Fibroblast of villous mesenchyme (primary cell): ENCODE results near the genes MCTS2, DUSP15 and HCK.

DNA sequence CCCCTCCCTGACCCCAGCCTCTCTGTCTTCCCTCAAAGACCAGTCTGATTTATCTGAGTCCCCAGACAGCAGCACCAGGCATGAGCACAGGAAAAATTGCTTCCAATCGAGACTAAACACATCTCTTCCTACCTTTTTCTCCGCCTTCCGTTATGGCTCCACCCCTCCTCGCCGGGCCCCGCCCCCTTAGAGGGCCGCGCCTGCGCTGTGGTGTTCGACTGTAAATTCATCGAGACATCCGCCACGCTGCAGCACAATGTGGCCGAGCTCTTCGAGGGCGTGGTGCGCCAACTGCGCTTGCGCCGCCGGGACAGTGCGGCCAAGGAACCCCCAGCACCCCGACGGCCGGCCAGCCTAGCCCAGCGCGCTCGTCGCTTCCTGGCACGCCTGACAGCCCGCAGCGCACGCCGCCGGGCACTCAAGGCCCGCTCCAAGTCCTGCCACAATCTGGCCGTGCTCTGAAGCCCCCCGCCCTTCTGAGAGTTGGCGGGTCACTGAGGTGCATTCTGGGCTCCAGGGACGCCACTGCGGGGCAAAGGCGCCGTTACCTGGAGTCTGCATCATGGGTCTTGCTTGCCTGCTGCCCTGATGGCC, 9.0 kb downstream of the REM1 start:
- CAGE, long polyA plus RNA = no peak

DNA sequence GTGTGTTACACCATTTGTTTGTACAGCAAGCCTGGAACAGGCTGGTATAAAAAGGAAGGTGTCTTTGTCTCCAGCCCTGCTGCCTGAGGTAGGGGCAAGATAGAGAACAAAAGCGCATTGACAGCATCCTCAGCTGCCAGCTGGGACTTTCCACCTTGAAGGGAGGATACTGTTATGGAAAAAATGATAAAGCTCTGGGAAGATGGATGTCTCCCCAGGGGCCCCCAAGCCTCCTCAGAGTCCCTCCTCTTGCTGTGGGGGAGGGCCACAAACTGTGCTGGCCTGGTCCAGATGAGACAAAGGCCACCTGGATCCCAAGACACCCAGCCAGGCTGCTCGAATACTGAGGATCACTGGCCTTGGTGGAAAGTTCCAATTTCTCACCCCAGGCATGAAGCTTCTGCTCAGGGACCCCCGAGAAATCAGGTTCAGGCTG, 13.0 kb downstream of the REM1 start:
- CAGE, long polyA plus RNA = no peak

GRCh38 chr20:31546999-31548102, at the start of gene MCTS2:
Gene MCTS2, plus strand, starts transcription at chr20:31547379.
- CAGE, long polyA plus RNA = no peak

GRCh38 chr20:31560529-31561770, 13.8 kb downstream of the MCTS2 start:
- CAGE, long polyA plus RNA = no peak

DNA sequence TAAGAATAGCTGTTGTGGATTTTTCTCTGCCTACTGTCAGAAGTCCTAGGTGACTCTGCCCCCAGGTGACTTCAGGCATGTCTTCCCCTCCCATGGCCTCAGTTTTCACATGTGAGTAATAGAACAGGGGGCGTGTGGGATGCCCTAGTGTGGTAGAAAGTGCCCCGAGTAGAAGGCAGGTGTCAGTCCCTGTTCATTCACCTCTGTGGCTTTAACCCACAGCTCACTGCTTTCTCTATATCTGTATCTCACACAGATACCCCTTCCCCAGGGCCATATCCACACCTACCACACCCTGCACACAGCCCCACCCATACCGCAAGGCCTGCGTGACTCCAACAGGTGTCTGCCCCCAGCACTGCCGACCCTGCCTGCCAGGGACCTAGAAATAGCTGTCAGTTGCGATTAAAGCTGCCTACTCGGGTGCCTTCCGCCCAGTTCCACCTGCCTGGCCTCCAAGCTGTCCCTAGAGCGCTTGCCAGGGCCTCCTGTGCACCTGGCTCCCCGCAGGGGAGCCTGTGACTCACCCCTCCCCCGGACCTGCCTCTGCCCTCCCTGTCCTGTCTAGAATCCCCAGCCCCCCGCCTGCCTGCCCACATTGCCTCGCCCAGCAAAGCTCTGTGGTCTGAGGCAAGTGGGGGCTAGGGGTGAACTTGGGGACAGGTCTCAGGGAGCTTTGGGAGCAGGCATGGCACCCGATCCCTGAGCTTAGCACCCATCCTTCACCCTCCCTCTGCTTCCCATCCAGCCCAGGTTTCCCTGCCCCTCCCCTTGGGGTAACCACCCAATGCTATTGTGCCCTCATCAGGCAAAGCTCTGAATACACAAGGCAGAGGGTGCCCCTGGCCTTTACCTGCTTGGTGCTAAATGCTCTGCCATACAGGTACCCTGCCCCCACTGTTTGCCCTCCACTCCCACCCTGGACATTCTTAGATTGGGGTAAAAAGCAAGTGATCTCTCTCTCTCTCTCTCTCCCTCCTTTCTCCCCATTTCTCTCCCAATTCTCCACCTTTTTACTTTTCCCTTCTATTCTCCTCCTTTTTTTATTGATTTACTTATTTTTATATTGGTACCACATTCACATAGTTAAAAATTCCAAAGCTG, 19.7 kb downstream of the MCTS2 start:
- CAGE, long polyA plus RNA = no peak

- CAGE, long polyA plus RNA = no peak
These were observed 23.1 kb downstream of the MCTS2 start for GRCh38 chr20:31570207-31570832.

DNA sequence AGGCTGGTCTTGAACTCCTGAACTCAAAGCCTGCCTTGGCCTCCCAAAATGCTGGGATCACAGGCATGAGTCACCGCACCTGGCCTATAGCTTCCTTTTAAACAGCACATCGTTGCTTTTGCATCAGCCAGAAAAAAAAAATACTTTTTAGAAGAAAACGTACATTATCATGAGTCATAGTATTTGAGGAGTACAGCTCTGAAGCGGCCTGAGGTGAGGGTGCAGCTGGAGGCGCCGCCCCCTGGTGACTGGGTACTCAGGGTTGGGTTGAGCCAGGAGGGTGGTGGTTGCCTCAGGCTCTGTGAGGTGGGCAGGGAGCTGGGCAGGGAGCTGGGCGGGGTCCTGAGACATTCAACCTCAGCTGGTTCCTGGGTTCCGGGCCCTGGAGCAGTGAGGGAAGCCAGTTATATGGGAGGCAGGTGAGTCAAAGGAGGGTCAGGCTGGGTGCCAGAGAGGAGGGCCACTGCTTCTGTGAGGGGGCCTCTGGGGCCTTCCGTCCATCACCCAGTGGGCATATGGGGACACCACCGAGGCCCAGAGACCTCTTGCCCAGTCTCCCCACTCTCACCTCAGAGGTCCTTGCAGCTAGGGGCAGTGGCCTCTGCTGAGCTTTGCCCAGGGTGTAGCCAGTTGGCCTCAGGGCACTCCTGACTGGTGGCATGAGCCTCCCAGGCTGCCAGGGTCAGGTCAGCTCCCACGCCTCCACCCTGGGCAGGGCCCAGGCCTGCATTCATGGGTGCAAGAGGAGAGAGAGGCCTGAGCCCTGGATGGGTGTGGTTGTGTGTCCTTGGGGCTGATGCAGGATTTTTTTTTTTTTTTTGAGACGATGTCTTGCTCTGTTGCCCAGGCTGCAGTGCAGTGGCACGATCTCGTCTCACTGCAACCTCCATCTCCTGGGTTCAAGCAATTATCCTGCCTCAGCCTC, 11.6 kb upstream of the ID1 start:
- CAGE, long polyA plus RNA = no peak

DNA sequence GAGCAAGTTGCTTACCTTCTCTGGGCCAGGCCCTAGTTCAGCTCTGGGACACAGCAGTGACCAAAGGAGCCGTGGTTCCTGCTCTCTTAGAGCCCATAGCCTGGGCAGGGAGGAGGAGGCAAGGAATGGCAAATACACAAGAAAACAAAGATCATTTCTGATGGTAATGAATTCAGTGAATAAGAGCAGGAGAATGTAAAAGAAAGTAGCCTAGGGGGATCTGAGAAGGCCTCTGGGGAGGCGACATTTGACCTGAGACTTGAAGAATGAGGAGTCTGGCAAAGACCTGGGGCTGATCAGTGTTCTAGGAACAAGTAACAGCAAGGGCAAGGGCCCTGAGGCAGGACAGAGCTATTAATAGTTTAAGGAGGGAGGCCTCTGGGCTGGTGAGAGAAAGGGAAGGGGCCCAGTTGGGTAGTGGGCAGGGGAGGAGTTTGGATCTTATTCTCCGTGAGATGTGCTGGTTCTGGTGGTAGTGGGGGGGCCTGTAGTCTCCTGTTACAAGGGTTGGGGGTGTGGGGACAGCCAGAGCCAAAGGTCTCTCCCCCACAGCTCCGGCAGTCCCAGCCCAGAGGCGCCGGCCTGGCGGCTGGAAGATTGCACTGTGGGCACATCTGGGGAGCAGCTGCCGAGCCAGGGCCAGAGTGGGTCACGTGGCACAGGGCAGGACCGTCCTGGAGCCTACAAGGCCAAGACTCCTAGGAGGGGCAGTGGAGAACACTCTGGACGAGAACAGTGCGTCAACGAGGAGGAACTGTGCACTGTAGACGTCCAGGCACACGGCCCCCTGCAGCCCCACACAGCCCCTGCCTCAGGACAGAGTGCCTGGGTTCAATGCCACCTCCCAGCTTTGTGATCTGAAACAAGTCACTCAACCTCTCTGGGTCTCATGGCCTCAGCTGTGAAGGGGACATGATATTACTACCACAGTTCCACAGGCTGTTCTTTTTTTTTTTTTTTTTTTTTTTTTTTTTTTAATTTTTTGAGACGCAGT, 9.2 kb upstream of the ID1 start:
- CAGE, long polyA plus RNA = no peak

- CAGE, long polyA plus RNA = no peak
These were observed 2.3 kb upstream of the ID1 start for GRCh38 chr20:31602683-31603250.

- CAGE, long polyA plus RNA = no peak
These were observed 2.0 kb downstream of the ID1 start for GRCh38 chr20:31606766-31607870.

- CAGE, long polyA plus RNA = no peak
These were observed 23.7 kb downstream of the BCL2L1 start for GRCh38 chr20:31698615-31699684.

DNA sequence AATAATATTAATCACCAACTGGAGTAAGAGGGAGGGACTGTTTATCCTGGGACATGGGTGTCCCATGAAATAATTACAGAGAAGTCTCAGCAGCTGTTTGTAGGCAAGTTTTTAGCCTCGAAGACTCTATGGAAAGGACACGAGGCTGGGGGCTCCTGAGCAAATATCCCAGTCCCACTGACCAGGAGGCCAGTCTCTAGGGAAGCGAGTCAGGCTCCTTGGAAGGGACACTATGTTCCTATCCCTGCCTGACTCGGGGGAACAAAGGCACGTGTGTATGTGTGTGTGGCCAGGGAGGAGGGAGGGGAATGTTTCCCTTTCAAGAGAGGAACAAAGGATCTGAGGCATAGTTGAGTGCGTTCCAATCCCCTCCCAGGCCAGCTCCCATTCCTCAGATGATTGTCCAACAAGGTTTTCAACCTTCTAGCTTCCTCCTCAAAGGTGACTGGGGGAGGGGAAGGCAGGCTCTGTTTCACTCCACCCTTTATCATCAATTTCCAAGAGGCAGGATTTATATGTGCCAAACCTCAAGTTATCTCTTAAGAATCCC, 10.1 kb downstream of the BCL2L1 start:
- CAGE, long polyA plus RNA = no peak

GRCh38 chr20:31869690-31870992, at the start of gene DUSP15:
Gene DUSP15, minus strand, starts transcription at chr20:31870527.
- CAGE, long polyA plus RNA = no peak

DNA sequence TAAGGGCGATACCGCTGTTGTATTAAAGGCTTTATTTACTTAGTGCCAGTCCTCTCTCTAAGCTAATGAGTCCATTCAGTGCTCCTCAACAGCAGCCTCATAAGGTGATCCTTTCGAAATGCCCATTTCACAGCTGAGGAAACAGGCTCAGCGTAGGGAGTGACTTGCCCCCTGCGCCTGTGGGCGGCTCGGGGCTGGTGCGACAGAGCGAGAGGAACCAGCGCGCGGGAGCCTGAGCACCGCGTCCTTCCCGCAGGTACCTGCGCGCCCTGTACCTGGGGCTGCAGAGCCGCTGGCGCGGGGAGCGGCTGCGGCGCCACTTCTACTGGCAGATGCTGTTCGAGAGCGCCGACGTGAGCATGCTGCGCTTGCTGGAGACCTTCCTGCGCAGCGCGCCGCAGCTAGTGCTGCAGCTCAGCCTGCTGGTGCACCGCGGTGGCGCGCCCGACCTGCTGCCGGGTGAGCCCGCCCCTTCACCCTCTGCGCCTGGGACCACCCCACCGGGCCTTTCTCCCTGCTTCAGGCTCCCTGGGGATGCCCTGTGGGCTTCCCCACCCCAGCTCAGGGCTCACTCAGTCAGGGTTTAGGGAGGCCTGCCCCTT, 15.3 kb upstream of the CCM2L start:
- CAGE, long polyA plus RNA = no peak

GRCh38 chr20:32051917-32052548, at the start of gene HCK:
Gene HCK, plus strand, starts transcription at chr20:32052242.
- CAGE, long polyA plus RNA = no peak

GRCh38 chr20:32190839-32191517, 16.6 kb downstream of the PLAGL2 start:
- CAGE, long polyA plus RNA = no peak

DNA sequence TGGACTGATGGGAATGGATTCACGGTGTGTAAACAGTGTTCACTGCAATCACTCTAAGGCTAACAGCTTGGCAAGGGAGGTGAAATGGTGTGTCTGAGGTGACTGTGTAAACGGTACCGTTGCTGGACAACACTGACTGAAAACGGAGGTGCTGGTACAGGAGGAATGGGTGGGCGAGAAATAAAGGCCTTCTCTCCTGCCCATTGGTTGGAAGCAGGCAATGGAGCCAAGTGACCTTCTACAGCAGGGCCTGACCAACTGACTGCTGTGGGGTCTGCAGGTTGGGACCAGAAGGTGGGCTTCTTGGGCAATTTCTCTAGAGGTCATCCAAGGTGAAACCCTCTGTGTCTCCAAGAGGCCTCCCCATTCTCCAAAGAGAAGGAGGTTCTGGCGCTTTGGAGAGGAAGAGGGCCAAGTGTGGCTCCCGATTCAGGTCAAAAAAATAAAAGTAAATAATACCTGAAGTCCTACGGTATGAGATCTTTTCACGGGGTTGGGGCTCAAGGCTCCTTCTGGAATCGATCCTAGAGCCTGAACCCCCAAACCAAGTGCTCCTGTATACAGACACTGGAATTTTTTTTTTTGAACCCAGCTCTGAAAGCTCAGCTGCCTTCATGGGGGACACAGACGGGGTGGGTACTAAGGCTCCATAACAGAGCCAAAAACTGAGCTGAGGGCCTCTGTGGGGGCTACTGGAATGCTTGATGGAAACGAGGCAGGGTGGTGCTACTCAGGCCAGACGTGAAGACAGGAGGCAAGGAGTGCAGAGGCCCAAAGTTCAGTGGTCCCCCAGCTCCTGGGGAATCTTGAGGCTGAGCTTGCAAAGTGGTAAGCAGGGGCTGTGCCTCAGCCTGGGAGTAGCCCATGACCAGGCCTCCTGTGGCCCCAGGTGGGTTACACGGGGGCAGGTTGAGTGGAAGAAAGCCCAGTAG, 11.5 kb downstream of the PLAGL2 start:
- CAGE, long polyA plus RNA = no peak

DNA sequence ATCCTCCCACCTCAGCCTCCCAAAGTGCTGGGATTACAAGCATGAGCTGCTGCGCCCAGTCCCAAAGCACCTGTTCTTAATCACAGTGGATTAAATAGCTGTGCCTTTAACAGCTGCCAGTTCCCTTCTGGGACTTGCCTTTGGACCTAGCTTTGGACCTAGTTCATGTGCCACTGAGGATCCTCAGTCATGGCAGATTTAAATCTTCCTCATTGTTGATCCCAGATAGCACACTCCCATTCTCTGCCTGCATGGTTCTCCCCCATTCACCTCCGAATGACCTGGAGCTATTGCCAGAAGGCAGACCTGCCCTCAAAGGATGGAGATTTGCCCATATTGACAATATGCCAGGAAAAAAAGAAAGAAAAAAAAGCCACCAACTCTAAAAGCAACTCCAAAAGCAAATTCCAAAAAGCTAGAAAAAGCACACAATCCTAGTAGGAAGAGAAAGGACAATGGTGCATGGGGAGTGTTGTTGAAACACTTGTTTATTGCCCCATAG, 10.7 kb downstream of the POFUT1 start:
- CAGE, long polyA plus RNA = no peak

GRCh38 chr20:32444871-32445571, 86.9 kb downstream of the ASXL1 start:
- CAGE, long polyA plus RNA = no peak

DNA sequence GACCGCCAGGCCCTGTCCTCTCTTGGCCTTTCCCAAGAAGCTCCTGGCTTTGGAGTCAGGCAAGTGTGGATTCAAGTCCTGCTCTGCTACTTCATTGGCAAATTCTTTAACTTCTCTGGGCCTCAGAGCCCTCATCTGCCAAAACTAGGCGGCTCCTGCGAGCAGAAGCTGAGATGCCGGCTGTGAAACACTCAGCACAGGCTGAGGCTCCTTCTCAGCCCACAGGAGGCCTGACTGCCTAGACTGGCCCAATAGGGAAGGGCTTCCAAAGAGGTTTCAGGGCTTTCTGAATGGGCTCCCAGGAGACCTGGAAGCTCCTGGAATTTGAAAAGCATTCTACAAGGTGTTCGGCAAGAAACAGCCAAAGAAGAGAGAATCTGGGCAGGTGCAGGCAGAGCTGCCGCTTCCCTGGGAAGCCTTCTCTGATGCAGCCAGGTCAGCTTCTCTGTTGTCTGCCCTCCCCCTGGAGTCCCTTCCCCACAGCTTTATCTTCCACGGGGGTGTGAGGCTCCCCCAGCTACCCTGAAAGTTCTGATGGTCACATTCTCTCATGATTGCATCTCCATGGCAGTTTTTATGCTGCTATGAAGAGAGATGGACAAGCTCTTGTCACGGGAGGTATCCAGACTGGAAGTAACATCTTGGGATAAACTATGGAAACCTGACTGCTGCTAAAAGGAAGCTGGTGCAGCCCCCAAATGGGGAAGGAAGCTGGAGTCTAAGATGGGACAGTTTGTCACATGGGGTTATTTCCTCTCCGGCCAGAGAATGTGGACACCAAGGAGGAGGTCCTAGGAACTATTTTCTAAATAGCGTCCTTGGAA, 90.9 kb downstream of the ASXL1 start:
- CAGE, long polyA plus RNA = no peak